ENCODE data around the gene AMH.

DNA sequence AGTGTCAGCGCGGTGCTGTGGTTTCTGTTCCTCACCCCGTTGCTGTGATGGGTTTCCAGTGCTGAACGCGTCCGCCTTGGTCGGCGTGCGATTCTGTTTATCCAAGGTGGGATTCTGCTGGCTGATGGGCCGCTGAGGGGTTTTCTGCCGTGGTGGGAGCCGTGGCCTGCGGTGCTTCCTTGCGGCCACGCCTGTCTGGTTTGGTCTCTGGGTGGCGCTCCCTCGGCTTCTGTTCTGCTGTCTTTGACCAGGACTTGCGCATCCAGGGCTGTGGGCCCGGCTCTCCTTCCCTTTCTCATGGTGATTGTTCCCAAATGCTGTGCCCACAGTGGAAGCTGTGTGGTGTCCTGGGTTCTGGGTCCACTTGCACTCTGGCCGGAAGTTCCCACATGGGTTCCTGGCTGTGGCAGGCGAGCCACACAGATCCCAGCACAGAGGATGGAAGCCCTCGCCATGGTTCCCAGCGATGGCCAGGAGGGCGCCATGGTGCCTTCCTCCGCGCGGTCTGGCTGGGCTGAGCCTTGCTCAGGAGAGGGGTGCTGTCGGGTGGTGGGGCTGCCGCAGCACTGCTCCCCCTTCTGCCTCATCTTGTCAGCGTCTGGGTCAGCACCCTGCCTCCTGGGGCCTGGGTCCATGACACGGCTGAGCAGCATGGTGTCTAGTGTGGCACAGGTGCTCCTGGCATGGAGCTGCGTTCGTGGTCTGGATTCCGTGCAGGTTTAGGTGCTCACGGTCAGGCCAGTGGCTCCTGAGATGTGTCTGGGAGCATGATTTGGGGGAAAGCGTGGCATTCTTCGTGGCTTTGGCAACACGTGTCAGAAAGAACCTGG, 33.4 kb downstream of the DOT1L start:
- RRBS: 63% methylated on average over 1 of the region's 38 CpGs
CAGE:
- cytosol, long polyA plus RNA: no peak
- long polyA plus RNA: no peak
- nucleus, long polyA plus RNA: no peak

GRCh38 chr19:2227035-2228309, 8.7 kb downstream of the PLEKHJ1 start:
- RRBS: 91% methylated on average over 26 of the region's 111 CpGs
CAGE:
- cytosol, long polyA plus RNA: no peak
- long polyA plus RNA: no peak
- nucleus, long polyA plus RNA: no peak

DNA sequence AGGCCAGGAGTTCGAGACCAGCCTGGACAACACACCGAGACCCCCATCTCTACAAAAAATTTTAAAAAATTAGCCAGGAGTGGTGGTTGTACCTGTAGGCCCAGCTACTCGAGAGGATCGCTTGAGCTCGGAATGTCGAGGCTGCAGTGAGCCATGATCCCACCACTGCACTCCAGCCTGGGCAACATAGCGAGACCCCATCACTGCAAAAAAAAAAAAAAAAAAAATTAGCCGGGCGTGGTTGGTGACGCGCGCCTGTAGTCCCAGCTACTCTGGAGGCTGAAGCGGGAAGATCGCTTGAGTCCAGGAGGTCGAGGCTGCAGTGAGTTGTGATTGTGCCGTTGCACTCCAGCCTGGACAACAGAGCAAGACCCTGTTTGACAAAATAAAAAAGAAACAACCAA, 581 bp downstream of the SF3A2 start:
- RRBS: no CpG with 5 or more reads among the region's 16 CpGs
CAGE:
- cytosol, long polyA plus RNA: no peak
- long polyA plus RNA: no peak
- nucleus, long polyA plus RNA: no peak

- RRBS: no CpG with 5 or more reads among the region's 14 CpGs
CAGE:
- cytosol, long polyA plus RNA: no peak
- long polyA plus RNA: no peak
- nucleus, long polyA plus RNA: no peak
These were observed at the start of gene AMH for GRCh38 chr19:2248783-2249477. Gene AMH (plus strand): TSS chr19:2249323.

- RRBS: 2% methylated on average over 30 of the region's 68 CpGs
CAGE:
- cytosol, long polyA plus RNA: no peak
- long polyA plus RNA: no peak
- nucleus, long polyA plus RNA: no peak
These were observed 11.2 kb downstream of the PEAK3 start for GRCh38 chr19:2270638-2271347.

DNA sequence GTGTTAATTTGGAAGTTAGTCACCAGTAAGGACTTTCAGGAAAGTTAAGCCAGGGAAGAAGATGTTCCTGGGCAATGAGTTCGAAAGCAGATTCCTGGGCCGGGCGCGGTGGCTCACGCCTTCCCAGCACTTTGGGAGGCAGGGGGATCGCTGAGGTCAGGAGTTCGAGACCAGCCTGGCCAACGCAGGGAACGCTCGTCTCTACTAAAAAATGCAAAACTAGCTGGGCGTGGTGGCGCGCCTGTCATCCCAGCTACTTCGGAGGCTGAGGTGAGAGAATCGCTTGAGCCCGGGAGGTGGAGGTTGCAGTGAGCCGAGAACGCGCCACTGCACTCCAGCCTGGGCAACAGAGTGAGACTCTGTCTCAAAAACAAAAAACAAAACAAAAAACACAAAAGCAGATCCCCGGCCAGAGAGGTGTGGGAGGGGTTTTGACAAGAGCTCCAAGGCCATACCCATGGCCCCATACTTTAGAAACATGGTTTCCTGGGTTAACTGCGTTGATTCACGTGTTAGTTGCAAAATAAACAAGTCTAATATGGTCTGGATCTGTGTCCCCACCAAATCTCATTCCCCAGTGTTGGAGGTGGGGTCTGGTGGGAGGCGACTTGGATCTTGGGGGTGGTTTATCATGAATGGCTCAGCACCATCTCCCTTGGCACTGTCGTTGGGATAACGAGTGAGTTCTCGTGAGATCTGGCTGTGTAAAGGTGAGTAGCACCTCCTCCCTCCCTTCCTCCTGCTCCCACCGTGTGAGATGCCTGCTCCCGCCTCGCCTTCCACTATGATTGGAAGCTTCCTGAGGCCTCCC, 5.1 kb downstream of the PEAK3 start:
- RRBS: no CpG with 5 or more reads among the region's 29 CpGs
CAGE:
- cytosol, long polyA plus RNA: no peak
- long polyA plus RNA: no peak
- nucleus, long polyA plus RNA: no peak

DNA sequence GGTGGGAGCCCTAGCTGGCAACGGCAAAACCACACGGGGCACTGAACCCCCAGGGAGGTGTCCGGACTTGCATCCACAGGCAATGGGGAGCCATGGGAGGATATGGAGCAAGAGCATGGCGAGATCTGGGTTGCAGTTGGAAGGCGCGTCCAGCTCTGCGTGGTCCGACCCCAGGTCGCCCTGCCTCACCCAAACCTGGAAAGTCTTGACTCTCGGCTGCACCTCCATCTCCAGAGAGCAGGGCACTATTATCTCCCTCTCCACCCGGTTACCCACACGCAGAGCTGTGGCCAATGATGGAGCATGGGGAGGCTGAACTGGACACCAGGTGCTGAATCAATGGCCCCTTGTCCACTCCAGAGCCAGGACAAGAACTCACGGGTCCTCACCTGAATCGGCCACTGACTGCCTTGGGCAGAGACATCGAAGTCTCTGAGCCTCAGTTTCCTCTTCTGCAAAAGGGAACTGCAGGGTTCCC, 4.4 kb downstream of the LINGO3 start:
- RRBS: 87% methylated on average over 2 of the region's 15 CpGs
CAGE:
- cytosol, long polyA plus RNA: no peak
- long polyA plus RNA: no peak
- nucleus, long polyA plus RNA: no peak

GRCh38 chr19:2318384-2318746, 10.0 kb downstream of the LSM7 start:
- RRBS: no CpG with 5 or more reads among the region's 4 CpGs
CAGE:
- cytosol, long polyA plus RNA: no peak
- long polyA plus RNA: no peak
- nucleus, long polyA plus RNA: no peak

- RRBS: no CpG with 5 or more reads among the region's 15 CpGs
CAGE:
- cytosol, long polyA plus RNA: no peak
- long polyA plus RNA: no peak
- nucleus, long polyA plus RNA: no peak
These were observed 1.1 kb downstream of the SPPL2B start for GRCh38 chr19:2329454-2330102.

DNA sequence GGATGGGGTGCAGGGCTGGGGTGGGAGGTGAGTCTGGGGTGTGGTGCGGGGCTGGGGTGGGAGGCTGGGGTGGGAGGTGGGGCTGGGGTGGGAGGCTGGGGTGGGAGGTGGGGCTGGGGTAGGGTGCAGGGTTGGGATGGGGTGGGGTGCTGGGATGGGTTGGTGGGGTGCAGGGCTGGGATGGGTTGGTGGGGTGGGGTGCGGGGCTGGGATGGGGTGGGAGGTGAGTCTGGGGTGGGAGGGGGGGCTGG, 992 bp downstream of the TMPRSS9 start:
- RRBS: no CpG with 5 or more reads among the region's 2 CpGs
CAGE:
- cytosol, long polyA plus RNA: no peak
- long polyA plus RNA: no peak
- nucleus, long polyA plus RNA: no peak

- RRBS: no CpG with 5 or more reads among the region's 18 CpGs
CAGE:
- cytosol, long polyA plus RNA: no peak
- long polyA plus RNA: no peak
- nucleus, long polyA plus RNA: no peak
These were observed 9.5 kb downstream of the TIMM13 start for GRCh38 chr19:2417618-2418461.

GRCh38 chr19:2437874-2438282, 10.5 kb upstream of the TIMM13 start:
- RRBS: no CpG with 5 or more reads among the region's 16 CpGs
CAGE:
- cytosol, long polyA plus RNA: no peak
- long polyA plus RNA: no peak
- nucleus, long polyA plus RNA: no peak

GRCh38 chr19:2461769-2462785, 5.3 kb upstream of the LMNB2 start:
- RRBS: 7% methylated on average over 20 of the region's 71 CpGs
CAGE:
- cytosol, long polyA plus RNA: no peak
- long polyA plus RNA: no peak
- nucleus, long polyA plus RNA: no peak

DNA sequence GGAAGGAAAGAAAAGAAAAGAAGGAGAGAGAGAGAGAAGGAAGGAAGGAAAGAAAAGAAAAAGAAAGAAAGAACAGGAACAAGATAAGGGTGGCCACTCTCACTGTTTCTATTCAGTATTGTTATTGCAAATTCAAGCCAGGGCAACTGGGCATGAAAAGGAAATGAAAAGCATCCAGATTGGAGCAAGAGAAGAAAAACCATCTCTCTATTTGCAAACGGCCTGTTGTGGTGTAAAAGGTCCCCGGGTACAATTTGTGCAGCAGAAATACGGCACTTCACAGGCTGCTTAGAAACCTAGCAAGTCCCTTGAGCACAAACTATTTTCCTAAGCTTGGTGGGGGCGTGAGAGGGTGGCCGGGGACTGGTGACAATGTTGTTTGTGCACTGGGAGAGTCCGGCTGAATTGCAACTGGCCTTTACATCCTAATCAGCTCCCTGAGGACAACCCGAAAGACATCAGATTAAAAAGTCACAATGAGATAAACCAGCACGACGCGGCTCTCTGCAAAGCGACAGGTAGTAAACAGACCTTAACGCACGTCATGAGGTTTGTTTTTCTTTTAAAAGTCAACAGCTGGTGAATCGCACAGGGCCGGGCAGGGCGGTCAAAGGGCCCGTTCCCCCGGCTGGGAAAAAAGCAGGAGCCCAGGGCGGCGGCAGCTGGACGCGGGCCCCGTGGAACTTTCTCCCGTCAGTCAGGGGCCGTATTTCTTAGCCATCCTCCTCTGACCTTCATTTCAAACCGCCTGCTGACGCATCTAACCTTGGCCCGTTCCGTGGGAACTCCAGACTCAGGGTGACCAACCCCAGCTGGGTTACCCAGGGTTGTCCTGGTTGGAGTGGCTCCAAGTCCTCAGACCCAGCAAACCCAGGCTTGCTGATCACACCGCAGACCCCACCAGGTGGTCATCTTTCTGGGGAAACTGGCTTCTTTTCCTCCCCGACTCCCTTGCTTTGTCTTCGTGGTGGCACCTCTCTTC, 112.2 kb downstream of the GADD45B start:
- RRBS: no CpG with 5 or more reads among the region's 32 CpGs
CAGE:
- cytosol, long polyA plus RNA: no peak
- long polyA plus RNA: no peak
- nucleus, long polyA plus RNA: no peak

DNA sequence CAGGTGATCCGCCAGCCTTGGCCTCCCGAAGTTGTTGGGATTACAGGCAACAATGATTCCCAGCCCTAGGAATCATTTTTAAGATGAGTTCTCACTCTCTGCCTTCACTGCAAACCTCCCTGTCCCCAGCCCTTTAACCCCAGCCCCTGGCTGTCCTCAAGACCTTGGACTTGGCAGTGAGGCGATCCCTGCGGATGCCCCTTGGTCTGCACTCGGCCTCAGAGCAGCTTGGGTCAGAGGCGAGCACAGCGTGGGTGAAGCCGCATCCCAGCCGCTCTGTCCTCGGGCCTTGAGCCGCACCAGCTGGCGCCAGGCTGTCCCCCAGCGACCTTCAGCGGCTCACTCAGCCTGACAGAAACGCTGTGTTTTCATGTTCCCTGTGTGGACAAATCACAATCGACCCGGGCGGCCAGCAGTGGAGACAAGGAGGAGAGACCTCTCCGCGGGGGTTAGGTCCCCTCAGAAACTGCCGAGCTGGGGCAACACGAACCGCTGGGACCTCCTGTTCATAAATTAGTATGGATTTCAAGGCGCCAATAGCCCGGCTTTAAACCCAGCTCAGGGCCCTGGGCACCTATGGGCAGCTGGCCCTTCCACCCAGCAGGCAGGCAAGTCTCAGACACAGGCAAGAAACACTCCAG, 52.0 kb downstream of the GNG7 start:
- RRBS: no CpG with 5 or more reads among the region's 25 CpGs
CAGE:
- cytosol, long polyA plus RNA: no peak
- long polyA plus RNA: no peak
- nucleus, long polyA plus RNA: no peak

- RRBS: no CpG with 5 or more reads among the region's 6 CpGs
CAGE:
- cytosol, long polyA plus RNA: no peak
- long polyA plus RNA: no peak
- nucleus, long polyA plus RNA: no peak
These were observed 24.4 kb downstream of the GNG7 start for GRCh38 chr19:2678008-2678485.

DNA sequence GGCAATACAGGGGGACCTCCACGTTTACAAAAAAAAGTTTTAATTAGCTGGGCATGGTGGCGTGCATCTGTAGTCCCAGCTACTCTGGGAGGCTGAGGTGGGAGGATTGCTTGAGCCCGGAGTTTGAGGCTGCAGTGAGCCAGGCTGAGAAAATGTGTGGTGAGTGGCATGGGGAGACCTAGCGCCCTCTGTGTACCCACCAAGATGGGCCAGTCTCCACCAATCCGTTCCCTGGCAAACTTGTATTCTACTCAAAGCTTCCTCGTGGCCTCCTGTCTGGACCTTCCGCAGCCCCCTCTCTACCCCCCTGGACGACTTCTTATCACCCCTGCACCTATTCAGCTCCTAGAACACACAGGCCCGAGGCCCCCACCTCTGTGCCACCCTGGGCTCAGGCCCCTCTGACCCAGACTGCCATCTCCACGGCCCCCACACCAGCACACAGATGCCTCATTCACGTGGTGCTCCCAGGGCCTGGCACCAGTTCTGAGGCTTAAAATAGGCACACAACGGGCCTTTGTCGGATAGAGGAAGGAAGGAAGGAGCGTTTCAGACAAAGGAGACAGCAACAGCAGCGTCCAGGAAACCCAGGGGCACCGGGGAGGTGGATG, 7.4 kb downstream of the GNG7 start:
- RRBS: no CpG with 5 or more reads among the region's 16 CpGs
CAGE:
- cytosol, long polyA plus RNA: no peak
- long polyA plus RNA: no peak
- nucleus, long polyA plus RNA: no peak

DNA sequence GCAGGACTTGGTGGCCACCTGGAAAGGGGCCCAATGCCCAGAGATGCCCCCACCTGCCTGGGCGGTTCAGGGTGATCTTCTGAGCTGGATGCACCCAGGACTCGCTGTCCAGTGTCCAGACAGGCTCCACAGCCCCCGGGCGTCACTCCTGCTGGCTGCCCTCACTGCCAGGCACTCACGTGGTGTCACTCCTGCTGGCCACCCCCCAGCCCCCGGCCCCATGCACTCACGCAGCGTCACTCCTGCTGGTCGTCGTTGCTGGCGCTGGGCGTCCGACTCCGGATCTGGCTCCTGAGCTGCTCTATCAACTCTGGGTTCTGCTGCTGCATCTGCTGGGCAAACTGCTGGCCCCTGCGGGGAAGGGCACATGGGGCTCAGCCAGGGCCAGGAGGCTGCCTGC, 17.3 kb upstream of the SLC39A3 start:
- RRBS: 94% methylated on average over 11 of the region's 15 CpGs
CAGE:
- cytosol, long polyA plus RNA: no peak
- long polyA plus RNA: no peak
- nucleus, long polyA plus RNA: no peak

DNA sequence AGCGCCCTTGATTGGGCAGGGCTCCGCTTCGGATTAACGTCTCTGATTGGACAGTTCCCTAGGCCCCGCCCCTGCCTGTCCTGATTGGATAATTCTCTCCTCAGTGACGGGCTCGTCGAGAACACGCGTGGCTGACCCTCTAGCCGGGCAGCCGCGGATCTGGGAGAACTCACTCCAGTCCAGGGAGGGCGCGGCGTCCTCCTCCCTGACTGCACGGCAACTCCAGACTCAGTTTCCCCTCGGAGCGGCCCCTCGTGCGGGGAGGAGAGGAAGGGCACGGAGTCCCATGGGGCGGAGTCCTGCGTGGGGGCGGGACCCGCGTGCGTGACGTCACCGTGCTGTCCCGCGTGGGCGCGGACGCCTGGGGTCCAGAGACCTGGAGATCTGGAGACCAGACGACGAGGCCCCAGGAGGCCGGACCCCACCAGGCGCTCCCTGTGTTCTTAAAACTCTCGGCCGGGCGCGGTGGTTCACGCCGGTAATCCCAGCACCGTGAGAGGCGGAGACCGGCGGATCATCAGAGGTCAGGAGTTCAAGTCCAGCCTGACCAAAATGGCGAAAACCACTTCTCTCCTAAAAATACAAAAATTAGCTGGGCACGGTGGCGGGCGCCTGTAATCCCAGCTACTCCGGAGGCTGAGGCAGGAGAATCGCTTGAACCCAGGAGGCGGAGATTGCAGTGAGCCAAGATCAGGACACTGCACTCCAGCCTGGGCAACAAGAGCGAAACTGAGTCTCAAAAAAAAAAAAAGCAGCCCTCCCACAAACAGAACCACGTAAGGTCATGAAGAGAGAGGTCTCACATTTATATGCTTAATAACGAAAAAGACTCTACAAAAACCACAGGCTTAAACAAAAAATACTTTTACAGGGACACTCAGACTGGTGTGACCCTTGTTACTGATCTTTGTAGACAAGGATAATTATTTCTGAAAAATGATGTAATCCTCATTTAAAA, 587 bp upstream of the ZNF77 start:
- RRBS: no CpG with 5 or more reads among the region's 59 CpGs
CAGE:
- cytosol, long polyA plus RNA: no peak
- long polyA plus RNA: no peak
- nucleus, long polyA plus RNA: no peak

- RRBS: no CpG with 5 or more reads among the region's 7 CpGs
CAGE:
- cytosol, long polyA plus RNA: no peak
- long polyA plus RNA: no peak
- nucleus, long polyA plus RNA: no peak
These were observed 6.2 kb upstream of the TLE6 start for GRCh38 chr19:2971170-2971602.

Measured in H1 (cell line).